AG10803 (cell line): ENCODE measurements around a stretch of chr14.

- RRBS, result no CpG with 5 or more reads among the region's 8 CpGs
Measured at GRCh38 chr14:80387335-80388064, 176.2 kb upstream of the DIO2 start.

GRCh38 chr14:80831027-80831510 is 110.5 kb downstream of the CEP128 start:
- RRBS, result no CpG with 5 or more reads among the region's 4 CpGs

DNA sequence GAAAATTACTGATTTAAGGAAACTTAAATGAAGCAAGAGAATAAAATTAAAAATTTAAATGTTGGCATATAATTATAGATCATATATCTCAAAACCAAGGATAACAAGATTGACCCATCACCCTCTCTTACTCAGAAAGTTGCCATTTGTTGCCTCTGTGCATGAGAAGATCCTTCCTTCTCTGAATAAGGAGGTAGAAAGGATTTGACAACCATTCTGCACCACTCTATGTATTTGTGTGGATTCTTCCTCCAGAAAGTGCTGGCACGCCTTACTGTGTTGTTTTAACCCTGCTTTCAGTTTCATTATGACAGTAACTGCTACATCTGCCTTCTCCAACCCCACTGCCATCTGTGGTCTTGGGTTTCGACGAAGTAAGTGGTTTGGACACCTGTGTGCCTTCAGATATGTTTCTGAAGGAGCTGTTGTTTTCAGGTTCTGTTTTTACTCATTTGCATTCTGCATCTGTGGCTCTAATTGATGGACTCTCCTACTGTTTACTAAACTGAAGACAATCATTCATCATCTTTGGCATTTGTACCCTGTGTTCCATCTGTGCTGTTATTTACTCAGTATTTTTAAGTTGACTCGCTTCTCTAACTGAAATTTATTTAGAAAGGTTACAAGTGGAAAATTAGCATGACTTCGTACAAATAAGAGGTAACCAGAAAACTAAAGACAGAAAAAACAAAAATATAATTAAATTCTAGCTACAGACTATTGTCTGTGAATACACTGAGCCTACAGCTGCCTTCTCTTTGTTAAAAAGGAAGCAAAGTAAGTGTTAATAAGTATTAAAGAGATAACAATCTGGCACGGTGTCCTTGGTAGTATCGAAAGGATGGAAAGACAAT is 4.1 kb downstream of the TSHR start:
- RRBS, result no CpG with 5 or more reads among the region's 7 CpGs

DNA sequence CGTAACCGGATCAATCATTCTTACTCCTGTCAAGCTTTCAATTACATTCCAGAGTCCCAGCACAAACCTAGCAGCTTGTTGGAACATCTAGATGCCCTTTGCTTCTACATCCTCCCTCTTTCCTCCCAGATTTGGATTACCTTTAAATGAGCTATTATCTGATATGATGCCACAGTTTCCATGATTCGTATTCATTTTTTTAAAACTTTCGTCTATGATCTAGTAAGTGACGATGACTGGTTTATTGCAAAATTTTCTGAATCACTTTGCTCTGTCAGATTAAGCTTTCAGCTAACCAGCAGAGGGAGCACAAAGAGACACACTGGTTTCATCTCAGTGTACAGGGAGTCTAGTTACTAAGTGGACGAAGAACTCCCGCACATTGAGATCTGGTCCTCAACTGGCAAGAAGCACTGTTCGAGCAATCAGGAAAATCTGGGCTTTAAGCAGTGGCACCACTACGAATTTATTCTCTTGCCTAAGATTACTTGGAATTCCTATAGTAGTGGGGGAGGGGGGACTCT is 40.8 kb downstream of the TSHR start:
- RRBS, result no CpG with 5 or more reads among the region's 9 CpGs

GRCh38 chr14:81166118-81166545 is 54.6 kb downstream of the GTF2A1 start:
- RRBS, result no CpG with 5 or more reads among the region's 2 CpGs

DNA sequence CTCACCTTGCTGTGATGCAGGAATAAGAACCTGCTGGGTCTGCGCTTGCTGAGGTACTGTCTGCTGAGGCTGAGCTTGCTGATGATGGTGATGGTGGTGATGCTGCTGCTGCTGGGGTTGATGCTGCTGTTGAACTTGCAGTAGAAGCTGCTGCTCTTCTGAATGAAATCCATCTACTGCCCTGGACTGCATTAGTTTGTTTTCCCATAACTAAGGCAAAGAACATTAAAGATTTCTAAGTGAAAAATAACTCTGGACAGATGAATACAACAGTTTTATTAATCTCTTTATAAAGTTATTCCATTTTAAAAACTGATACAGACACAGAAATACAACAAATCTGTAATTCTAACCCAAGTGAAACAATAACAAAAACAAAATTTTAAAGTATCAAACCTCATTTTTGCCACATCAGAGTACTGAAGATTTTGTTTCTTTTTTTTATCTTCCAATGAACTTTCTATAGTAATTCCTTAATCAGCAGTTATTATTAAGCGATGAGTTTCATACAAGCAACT is 16.8 kb downstream of the GTF2A1 start:
- RRBS, result no CpG with 5 or more reads among the region's 2 CpGs

DNA sequence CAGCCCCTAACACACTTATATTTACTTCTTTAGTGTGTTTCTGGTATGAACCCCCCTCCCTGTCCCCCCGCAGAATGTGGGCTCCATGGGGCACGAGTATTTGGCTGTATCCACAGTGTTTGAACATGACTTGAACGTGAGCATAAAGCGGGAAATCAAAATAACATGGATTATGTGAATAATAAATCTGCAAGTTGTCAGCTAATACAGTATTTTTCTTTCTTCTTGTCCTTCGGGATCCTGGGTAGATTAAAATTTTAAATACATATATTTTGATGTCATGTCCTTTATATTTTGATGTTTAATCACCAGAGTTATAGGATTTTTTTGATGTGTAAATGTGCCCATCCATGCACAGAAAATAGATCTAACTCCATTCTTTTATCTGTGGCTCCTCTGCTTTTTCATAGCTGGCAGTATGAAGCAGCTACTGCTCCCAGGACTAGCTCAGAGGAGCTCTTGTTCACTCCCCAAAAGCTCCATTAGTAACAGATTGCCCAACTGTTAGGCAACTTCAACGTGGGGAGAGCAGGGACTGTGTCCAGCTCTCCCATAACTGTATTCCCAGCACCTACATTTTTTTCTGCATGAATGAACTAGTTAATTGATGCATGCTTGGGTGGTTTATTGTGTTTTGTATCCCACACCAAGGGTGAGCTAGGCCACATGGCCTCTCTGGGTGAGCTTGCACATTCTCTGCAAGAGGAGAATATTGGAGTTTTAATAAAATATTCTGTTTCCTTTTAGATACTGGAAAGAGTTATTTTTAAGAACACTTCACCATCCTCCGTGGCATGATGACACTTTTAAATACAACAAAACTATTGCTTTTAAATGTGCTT is 15.4 kb downstream of the STON2 start:
- RRBS, result no CpG with 5 or more reads among the region's 7 CpGs

- RRBS, result no CpG with 5 or more reads among the region's 8 CpGs
Measured at GRCh38 chr14:81423488-81424053, 23.4 kb upstream of the STON2 start.

DNA sequence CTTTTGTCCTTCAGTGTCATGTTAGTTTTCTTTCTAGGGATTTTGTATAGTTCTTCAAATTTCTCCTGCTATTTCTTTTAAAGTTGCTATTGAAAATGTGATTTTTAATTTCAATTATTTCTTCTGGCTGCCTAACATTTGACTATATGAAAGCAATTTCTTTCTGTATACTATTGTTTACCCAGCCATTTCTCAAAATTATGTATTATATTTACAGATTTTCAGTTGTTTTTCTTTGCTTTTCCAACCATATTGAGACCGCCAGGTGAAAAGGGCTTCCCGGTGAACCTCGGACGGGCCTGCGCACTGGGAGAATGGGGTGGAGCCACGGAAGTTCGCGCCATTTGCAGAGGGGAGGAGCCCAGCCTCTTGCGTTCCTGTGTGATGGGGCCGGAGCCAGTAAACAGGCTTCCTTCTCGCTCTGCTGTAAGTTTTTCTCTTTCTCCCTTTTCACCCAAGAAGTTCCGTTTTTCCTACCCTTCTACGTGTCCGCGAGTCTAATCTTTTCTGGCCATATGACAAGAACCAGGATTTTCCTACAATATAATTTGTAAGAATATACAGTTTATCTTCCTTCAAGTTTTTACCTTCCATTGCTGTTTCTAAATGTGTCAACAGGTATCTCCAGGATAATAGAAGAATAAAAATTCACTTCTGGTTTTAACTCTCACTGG is 1108.7 kb upstream of the SEL1L start:
- RRBS, result 68% methylated on average over 6 of the region's 15 CpGs

GRCh38 chr14:83639257-83640113 is 1890.5 kb upstream of the FLRT2 start:
- RRBS, result no CpG with 5 or more reads among the region's 31 CpGs

- RRBS, result no CpG with 5 or more reads among the region's 47 CpGs
Measured at GRCh38 chr14:85530789-85531758, 1.1 kb downstream of the FLRT2 start.

- RRBS, result no CpG with 5 or more reads among the region's 27 CpGs
Measured at GRCh38 chr14:85885320-85885995, 355.5 kb downstream of the FLRT2 start.

GRCh38 chr14:86312446-86313099 is 782.6 kb downstream of the FLRT2 start:
- RRBS, result no CpG with 5 or more reads among the region's 21 CpGs

DNA sequence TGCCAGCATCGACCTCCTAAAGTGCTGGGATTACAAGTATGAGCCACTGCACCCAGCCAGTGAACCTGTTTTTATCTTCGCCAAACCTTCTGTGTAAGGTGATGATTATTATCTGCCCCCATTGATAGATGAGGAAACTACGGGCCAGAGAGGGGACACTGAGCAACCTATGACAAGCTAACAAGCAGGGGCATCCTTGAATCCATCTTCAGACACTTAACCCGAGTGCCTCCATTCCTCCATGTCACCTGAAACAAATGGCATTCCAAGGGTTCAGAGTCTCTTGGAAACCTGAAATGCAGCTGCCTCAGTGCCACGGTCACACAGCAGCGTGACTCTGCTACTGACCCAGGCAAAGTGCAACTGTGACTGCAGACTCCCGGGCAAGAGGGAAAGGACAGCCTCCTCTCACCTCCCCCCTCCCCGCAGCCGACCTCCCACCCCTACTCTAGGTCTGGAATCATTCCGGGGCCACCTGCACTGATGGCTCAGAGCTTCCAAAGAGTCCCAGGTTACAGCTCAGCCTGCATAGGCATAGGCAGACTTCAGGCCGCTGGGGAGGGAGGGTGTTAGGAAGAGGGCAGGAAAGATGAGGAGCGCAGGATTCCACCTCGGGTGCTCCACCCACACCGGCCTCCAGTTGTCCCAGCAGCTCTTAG is 53.3 kb downstream of the KCNK10 start:
- RRBS, result 12% methylated on average over 2 of the region's 14 CpGs

- RRBS, result 3% methylated on average over 18 of the region's 36 CpGs
Measured at GRCh38 chr14:88326433-88327224, 3.6 kb upstream of the KCNK10 start.

- RRBS, result no CpG with 5 or more reads among the region's 2 CpGs
Measured at GRCh38 chr14:88542943-88543483, 11.8 kb downstream of the PTPN21 start.

DNA sequence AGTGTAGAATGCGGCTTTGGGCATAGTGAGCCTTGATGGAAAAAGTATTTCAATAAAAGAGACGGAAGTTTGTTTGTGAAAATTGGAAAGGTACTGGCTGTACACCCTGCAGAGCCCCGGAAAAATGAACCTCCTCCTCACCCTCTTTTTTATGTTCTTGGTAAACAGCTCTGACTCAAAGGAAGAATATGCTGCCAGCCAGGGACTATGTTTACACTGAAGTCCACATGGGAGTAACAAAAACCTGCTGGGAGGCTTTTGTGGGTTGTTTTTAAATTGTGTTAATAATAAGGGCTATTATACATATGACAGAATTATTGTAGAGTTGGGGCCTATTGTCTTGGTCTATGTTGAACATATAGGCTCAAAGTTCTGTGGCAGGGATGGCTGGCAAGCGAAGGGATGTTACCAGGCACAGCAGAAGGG is 70.7 kb downstream of the TTC8 start:
- RRBS, result no CpG with 5 or more reads among the region's 4 CpGs

DNA sequence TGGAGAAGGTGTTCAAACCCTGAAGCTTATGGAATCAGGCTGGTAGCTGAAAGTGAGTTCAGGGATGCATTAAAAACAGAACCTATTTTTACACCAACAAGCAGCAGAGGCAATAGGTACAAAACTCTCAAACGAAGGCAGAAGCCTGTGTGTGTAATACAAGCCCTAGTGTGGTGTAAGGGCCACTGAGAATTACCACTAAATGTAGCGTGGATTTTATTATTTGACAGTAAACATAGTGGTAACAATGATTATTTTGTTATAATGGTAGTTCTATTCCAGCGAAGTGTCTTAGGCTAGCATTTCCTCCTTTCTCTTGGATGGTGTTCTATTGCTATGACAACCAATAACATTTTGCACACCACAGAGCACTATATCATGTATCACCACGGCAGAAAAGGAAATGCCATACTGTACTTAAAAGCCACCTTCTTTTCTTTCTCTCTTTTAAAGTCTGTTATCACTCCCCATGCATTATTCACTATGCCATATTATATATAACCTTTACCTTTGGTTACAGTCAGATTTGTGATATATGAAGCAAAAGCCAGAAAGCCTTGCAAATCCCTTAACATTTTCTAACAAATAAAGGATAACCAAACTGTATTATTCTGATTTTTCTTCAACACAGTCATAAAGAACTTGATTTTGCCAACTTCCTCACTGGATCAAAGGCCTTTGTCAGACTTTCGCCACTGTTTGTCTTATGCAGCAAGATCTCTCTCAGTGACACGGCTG is 195.9 kb downstream of the FOXN3 start:
- RRBS, result no CpG with 5 or more reads among the region's 6 CpGs

DNA sequence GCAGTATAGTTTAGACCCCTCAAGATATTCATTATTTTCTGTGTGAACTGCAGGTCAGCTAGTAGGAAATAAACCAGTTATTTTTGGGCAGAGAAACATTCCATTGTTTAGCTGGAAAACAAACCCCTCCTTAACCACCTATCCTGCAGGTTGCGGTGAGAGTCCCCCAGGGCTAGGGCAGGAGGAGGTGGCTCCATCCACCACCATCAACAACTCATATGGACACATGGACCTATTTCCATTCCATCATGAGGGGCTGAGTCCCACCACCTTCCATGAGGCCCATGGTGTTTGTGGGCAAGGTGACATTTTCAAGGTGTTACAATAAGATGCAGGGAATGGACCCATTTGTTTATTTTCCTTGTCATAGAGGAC is 160.1 kb downstream of the FOXN3 start:
- RRBS, result no CpG with 5 or more reads among the region's 1 CpG

- RRBS, result 94% methylated on average over 3 of the region's 13 CpGs
Measured at GRCh38 chr14:89260221-89260808, 156.7 kb downstream of the FOXN3 start.